HT1080 (cell line): Measurements from ENCODE around the gene COL7A1.

DNA sequence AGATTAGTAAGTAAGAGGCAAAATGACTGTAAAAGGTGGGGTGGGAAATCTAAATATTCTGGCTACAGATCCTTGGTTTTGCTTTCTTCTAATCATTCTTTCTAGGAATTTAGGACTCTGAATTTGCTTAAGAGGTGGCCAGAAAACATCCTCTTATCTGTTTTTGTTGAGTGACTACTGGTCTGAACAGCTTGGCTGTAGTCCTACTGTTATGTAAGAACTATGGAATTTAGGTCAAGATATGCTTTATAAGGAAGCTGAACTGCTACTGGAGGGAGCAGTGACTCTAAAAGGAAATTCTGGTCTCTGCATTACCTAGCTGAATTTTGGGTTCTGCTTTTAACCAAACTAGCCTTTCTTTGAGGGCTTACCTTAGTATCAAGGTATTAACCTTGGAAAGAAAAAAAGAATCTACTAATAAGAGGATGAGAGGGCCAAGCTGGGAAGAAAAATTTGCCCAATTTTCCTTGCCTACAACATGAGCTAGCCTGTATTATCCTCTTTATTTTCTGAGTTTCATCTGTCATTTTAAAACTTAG is 33.6 kb upstream of the CSPG5 start:
RAMPAGE:
- cytosol, long total RNA: no peak
- long total RNA: no peak
- nucleus, long total RNA: no peak

DNA sequence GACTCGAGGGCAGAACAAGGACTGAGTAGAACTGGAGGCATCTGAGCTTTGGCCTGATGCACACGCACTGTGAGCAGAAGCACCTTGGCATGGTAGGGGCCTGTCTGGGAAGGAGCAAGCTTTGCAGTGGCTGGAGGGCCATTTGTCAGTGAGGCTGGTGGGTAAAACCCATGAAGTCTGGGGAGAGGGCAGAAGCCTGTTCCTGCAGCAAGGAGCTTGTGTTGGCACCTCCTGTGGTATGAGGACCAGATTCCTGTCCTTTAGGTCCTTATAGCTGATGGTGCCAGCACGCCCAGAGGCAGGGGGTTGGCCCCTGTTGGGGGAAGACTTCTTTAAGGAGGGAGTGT is 41.4 kb downstream of the DHX30 start:
RAMPAGE:
- cytosol, long total RNA: no peak
- long total RNA: no peak
- nucleus, long total RNA: no peak

DNA sequence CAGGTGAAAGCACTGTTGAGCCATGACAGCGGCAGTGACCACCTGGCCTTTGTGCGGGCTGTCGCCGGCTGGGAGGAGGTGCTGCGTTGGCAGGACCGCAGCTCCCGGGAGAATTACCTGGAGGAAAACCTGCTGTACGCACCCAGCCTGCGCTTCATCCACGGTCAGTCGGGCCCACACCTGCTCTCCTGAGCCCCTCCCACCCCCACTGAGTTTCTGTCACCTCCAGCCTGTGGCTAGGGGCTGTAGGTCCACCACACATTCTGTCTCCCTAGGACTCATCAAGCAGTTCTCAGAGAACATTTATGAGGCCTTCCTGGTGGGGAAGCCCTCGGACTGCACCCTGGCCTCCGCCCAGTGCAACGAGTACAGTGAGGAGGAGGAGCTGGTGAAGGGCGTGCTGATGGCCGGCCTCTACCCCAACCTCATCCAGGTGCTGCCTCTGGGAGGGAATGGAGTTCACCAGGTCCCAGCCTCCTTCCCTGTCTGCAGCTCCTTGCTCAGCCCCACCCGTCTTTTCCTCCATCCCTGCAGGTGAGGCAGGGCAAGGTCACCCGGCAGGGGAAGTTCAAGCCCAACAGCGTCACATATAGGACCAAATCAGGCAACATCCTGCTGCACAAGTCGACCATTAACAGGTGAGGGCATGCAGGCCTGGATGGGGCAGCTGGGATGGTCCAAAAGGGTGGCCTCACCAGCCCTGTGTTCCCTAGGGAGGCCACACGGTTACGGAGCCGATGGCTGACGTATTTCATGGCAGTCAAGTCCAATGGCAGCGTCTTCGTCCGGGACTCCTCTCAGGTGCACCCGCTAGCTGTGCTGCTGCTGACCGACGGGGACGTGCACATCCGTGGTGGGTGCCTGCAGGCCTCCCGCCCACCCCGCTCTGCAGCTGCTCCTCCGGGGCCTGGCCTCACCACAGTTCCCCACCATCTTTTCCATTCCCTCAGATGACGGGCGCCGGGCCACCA is 46.3 kb downstream of the DHX30 start:
RAMPAGE:
- cytosol, long total RNA: no peak
- long total RNA: no peak
- nucleus, long total RNA: no peak

DNA sequence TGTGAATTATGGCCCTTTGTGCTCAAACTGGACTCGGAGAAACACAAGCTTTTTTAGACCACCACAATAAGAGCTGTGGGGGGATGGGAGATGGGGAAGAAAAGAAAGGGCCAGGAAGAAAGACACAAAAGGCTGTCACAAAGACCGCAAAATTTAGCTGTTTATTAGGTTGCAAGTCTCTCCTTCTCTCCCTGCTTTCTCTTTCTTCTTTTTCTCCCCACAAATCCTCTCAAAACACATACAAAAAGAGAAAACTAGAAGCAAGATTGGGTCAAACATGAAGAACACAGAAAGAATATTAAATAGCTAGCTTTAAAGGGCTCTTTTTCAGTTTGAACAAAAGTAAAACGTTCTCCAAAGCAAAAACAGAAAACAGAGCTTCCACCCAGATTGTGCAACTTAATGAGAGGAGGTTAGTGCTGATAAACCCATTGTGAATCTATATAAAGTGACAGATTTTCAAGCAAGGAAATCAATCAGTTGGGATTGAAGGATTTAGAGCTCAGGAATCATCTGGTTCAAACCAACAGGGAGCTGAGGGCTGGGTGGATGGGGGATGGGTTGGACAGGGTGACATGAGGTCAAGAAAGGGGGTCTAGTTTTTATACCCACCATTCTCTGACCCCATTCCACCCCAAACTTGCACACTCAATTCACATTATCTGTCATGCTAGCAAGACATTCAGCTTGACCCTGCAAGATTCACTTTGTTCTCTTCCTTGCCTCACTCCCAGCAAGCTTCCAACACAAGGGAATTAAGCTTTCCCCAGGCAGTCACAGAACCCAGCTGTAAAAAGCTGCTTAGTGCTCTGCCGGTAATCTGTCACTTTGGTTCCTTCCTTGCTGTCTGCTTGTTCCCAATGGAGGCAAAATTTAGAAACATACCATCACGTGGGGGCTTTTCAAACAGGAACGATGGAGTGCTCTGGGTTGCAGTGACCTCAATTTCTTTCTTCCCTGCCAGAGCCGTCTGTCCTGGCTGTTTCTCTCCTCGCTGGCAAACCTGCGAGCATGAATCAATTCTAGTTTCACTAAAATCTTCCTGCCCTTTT is 87.5 kb downstream of the DHX30 start:
RAMPAGE:
- cytosol, long total RNA: no peak
- long total RNA: no peak
- nucleus, long total RNA: no peak

DNA sequence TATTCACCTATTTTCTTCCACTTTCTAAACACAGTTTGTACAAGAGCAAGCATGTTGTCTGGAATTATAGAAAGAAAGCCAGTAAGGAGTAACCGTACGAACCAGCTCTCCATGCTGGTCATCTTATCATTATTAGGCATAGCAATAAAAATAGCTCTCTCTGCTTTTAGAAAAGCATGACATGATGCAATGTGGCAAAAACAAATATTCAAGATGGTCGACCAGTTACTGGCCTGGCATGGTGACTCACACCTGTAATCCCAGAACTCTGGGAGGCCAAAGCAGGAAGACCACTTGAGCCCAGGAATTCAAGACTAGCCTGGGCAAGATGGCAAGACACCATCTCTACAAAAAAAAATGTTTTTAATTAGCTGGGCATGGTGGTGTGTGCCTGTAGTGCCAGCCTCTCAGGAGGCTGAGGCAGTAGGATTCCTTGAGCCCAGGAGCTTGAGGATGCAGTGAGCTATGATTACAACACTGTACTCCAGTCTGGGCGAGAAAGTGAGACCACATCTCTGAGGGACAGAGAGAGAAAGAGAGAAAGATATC is 2.7 kb upstream of the MAP4 start:
RAMPAGE:
- cytosol, long total RNA: no peak
- long total RNA: no peak
- nucleus, long total RNA: no peak

DNA sequence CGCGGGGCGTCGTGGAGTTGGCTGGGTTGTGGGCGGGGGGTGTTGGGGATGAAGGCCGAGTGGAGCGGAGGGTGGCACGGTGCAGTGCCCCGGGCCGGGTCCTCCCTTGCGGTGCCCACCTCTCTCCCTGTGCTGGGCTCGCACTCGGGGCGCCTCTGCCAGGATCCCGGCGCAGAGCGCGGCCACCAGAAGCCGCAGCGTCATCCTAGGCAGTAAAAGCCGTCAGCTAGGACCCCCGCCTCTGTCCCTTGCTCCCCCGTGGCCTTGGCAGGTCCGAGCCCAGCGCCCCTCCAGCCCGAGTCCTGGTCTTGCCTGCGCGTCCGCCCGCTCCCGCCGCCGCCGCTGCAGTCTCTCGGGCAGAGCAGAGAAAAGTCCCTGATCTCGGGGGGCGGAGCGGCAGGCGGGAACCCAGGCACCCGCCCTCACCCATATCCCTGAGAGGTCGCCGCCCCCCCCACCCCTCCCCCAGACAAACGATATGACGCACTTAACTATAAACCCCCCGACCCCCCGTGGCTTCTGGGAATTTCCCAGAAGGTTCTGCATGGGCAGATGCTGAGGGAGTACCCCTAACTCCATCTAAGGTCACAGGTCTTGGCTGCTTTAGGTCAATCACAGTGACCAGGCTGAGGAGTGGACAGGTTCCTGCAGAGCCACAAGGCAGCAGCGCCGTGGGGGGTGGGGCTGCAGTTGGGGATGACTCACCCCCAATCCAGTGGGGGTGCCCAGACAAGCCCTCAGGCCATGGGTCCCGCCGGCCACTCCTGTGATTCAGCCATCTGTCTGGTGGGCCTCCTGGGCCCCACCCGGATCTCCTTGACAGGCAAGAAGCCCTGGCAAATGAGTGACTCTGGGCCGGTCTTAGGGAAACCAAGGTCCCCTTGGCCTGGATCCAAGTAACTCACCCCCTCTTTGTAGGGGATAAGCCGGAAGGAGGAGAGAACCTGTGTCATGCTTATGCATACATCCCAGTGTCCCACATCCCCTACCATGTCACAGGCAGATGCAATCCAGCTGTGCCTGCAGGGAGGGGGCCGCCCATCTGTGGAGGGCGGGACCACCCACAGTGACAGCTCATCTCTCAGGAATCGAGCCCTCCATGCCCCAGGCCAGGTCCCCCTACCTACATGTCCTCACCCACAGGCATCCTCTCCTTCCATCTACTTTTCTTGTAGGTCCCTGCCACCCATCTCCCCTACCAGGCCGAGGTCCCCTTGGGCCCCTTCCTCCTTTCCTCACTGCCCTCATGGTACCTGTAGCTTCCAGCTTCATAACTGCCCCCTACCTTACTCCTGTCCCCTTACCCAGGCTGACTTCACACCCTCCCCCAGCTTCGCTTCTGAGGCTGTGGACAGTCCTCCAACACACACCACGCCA is at the start of gene COL7A1:
TSS of gene COL7A1 (minus strand) at position 374 of the 1,377 bp plus-strand sequence.
RAMPAGE:
- cytosol, long total RNA: no peak
- long total RNA: no peak
- nucleus, long total RNA: no peak

GRCh38 chr3:48691968-48692311 is 6.2 kb upstream of the NCKIPSD start:
RAMPAGE:
- cytosol, long total RNA: no peak
- long total RNA: no peak
- nucleus, long total RNA: no peak

GRCh38 chr3:48742177-48742640 is 25.2 kb upstream of the IP6K2 start:
RAMPAGE:
- cytosol, long total RNA: no peak
- long total RNA: no peak
- nucleus, long total RNA: no peak

DNA sequence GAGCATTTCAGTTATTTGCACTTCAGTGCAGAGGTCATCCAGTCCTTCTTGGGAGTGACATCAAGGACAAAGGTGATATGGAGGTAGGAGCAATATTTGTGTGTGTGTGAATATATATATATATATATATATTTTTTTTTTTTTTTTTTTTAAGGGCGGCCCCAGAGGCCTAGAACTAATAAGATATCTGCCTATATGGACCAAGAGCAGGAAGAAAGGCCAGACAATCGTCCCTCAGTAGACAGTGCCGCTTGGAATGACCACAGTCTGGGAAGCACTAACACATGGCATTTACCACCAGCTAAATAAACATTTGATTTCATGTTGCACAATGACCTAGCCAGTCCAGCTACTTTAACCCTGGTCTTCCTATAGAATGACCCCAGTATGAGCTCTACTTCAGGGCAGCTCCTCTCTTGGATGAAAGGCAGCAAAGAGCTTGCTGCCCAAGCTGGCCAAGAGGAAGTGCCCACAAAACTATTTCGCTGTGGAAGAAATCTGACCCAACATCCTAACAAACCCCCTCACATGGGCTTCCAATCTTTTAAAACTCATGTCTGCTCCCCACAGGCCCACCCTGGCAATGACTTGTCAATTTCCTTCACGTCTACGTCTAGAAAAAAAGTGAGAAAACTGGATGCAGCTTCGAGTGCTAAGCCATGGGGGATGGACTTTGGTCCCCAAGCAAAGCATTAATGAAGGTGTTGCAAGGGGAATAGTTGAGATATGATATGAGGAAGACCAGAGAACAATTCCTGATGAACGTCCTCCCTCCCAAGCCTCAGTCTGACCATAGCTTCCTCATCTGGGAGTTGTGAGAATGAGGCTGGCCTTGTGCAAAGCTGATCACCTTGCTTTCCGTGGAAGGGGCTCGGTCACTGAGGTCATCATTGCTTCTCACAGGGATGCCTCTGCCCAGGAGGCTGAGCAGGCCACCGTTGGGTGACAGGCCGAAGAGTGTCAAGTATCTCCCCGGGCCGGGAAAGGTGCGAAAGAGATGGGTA is 1.1 kb downstream of the SLC25A20 start:
RAMPAGE:
- cytosol, long total RNA: no peak
- long total RNA: no peak
- nucleus, long total RNA: no peak

DNA sequence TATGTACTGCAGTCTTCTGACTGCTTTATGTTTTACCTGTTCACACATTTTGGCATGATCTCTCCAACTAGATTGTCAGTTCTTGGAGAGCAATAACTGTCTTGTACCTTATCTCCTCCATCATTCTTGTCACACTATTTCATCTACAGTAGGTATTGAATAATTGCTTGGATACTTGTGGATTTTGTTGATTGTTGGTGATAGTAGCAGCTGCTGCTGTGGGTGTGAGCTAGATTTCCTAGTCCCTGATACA is 10.9 kb downstream of the ARIH2 start:
RAMPAGE:
- cytosol, long total RNA: no peak
- long total RNA: no peak
- nucleus, long total RNA: no peak

RAMPAGE:
- cytosol, long total RNA: start-site peak on the minus strand at chr3:48989730-48989765, 23 and 20 reads in 2 replicates
- long total RNA: no peak
- nucleus, long total RNA: no peak
Observed at GRCh38 chr3:48989619-48989994, 434 bp upstream of the P4HTM start.

RAMPAGE:
- cytosol, long total RNA: no peak
- long total RNA: no peak
- nucleus, long total RNA: no peak
Observed at GRCh38 chr3:49108057-49108525, 3.5 kb upstream of the QARS1 start.

DNA sequence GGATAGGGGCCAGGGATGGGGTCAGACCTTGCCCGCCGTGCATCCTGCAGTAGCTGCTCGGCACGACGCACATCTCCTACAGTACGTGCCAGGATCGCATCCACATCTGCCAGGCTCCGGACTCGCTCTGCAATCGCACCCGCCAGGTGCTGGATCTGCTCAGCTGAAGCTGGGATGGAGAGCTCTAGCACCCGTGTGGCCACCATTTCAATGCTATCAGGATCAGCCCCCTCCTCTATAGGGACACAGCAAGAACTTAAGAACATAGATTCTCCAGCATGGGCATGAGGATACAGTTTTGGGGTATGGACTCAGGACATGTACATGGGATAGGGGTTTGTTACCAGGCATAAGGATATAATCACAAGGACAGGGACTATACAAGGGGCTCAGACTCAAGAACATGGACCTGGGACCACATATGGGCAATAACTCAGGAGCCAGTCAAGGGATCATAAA is 1.5 kb upstream of the USP19 start:
RAMPAGE:
- cytosol, long total RNA: no peak
- long total RNA: no peak
- nucleus, long total RNA: no peak

DNA sequence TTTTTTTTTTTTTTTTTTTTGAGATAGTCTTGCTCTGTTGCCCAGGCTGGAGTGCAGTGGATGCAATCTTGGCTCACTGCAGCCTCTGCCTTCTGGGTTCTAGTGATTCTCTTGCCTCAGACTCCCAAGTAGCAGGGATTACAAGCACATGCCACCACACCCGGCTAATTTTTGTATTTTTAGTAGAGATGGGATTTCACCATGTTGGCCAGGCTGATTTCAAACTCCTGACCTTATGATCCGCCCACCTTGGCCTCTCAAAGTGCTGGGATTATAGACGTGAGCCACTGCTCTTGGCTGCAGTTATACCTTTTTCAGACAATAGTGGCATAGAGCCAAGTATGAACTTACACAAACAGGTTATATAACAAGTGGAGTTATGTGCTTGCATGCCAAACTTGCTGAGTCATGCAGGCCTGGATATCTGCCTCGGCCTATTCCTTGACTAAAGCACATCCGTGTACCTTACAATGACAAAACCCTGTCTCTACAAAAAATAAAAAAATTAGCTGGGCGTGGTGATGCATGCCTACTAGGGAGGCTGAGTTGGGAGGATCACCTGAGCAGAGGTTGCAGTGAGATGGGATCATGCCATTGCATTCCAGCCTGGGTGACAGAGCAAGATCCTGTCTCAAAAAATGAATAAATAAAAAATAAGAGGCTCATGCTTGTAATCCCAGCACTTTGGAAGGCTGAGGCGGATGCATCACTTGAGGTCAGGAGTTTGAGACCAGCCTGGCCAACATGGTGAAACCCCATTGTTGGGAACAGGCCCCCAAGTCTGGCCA is 19.3 kb downstream of the IHO1 start:
RAMPAGE:
- cytosol, long total RNA: no peak
- long total RNA: no peak
- nucleus, long total RNA: no peak

RAMPAGE:
- cytosol, long total RNA: no peak
- long total RNA: no peak
- nucleus, long total RNA: no peak
Observed at GRCh38 chr3:49279236-49279890, 2.3 kb upstream of the C3orf62 start.

DNA sequence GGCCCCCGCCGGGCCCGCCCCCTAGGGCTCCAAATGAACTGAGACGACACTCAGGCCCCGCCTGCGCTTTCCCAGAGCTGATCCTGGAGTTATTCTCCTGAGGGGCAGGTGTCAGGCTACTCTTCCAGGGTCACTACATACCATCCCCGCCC is 289 bp downstream of the USP4 start:
RAMPAGE:
- cytosol, long total RNA: no peak
- long total RNA: no peak
- nucleus, long total RNA: no peak

GRCh38 chr3:49397351-49398000 is 14.3 kb downstream of the RHOA start:
RAMPAGE:
- cytosol, long total RNA: no peak
- long total RNA: no peak
- nucleus, long total RNA: no peak

DNA sequence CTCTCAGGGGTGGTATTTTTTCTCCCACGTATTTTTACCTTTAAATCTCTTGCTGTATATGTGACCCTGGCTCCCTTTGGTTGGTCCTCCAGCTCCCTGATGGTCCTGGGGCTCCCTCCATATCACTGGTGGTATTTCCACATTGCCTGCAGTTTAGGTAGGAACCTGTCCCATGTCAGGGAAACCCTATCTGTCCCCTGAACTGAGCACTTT is 27.9 kb downstream of the DAG1 start:
RAMPAGE:
- cytosol, long total RNA: no peak
- long total RNA: no peak
- nucleus, long total RNA: no peak

GRCh38 chr3:49498287-49498639 is 28.2 kb downstream of the DAG1 start:
RAMPAGE:
- cytosol, long total RNA: no peak
- long total RNA: no peak
- nucleus, long total RNA: no peak

DNA sequence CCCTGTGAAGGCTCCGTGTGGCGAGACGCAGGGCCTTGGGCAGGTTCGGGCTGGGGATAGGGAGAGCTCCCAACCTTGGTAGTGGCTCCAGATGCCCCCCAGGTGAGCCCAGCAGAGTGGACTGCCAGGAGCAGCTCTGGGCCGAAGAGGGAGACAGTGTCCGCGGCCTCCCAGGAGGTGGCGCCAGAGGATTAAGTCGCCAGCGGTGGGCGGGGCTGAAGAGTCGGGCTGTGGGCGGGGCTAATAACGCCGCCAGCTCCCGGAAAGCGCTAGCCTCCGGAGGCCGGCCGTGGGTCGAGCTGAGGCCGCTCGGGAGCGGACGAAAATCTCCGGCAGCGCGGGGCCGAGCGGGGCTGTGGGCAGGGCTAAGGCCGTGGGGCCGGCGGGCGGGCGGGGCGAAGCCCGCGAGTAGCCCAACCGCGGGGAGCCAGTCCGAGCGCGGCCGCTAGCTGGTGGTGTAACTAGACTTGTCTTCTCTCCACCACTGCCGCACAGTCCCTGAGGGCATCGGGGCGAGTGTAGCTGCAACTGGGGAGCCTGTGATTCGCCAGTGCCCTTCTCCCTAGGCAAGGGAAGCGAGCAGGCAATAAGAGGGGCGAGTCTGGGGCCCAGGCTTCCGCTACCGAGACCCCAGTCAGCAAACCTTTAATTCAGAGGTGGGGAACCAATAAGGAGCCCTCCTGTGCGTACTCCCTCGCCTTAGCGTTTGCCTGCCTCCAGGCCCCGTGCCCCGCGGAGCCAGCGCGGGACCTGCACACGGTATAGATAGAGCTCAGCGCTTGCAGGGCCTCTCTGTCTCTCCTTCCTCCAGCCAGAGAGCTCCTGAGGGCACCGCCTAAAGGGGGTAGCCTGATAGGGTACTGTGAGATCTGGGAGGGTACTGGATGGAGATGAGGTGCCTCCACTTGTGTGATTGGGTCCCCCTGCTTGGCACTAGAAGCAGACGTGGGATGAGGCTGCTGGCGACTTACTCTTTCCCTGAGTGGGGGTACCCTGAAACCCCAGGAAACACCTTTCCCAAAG is 14.3 kb upstream of the BSN start:
RAMPAGE:
- cytosol, long total RNA: no peak
- long total RNA: no peak
- nucleus, long total RNA: no peak